Epithelial cell of alveolus of lung (primary cell): ENCODE measurements around a stretch of chr7.

DNA sequence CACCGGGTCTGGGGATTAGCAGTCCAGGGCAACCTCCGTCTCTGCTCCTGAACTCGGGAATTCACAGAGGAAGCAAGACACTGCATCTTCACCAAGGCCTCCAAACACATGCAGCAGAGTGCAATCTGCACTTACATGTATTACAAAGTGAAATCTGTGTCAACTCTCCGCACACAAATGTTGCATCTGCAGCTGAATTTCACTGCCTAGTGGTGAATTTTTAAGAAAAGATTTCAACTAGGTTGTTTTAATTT, 6.0 kb downstream of the HOXA13 start:
- RAMPAGE, long total RNA, result no peak
- RRBS, result no CpG with 5 or more reads among the region's 4 CpGs

DNA sequence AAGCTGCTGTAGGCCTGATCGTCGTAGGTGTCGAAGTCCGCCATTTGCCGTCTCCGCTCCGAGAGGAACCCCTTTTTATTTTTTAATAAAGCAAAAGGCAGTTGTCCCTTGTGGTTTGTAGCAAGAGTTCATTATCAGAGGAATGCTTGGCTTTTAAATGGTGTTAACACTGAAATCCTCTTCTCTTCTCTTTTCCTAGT, 204.0 kb downstream of the HIBADH start:
- RAMPAGE, long total RNA, result start-site peak on the minus strand centred at position 61 of the sequence, 24 bp wide, 26 and 34 reads in 2 replicates
- RRBS, result no CpG with 5 or more reads among the region's 7 CpGs

- RAMPAGE, long total RNA, result no peak
- RRBS, result no CpG with 5 or more reads among the region's 2 CpGs
Measured at GRCh38 chr7:27603711-27604899, 58.6 kb downstream of the HIBADH start.

- RAMPAGE, long total RNA, result no peak
- RRBS, result no CpG with 5 or more reads among the region's 15 CpGs
Measured at GRCh38 chr7:27863760-27864350, 123.9 kb downstream of the TAX1BP1 start.

- RAMPAGE, long total RNA, result no peak
- RRBS, result no CpG with 5 or more reads among the region's 7 CpGs
Measured at GRCh38 chr7:27972232-27972863, 208.2 kb downstream of the JAZF1 start.

DNA sequence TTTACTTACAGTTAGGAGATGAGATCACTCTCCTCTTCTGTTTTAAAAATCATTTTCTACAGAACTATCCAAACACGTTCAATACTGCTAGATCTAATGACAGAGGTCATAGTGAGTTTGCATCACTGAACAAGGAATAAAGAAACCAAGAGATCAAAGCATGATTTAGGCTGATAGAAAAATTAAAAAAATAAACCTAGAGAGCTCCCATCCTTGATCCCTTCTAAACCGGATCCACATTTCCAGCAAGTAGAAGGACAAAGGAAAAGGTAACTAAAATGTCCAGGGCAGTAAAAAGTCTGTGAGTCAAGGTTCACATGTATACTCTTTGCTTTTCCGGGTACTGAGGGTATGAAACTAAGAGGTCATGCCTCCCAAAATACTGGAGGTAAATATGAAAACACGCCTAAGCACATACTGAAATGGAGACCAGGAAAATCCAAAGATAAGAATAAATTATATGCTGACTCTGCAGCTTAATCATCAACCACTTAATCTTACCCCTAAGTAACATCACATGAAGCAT, 35.6 kb downstream of the JAZF1 start:
- RAMPAGE, long total RNA, result no peak
- RRBS, result 80% methylated on average over 2 of the region's 4 CpGs

DNA sequence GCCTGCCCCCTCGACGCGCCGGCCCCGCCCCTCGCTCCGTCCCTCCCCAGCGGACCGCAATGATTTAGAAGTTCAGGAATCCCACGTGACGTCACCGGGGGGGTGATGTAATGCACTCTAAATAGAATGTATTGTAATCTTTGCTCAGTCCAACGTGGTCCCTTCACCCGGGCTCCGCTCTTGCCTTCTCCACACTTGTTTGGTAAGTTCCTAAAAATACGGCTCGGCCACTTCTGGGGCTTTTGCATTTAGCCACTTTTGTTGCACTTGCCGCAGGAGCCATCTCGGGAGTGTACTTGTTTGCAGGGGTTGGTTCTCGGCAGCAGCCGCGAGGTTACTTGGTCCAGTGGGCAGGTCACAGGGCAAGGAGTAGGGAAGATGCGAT, 3.1 kb upstream of the CREB5 start:
- RAMPAGE, long total RNA, result no peak
- RRBS, result under 1% methylated on average over 8 of the region's 23 CpGs

- RAMPAGE, long total RNA, result no peak
- RRBS, result under 1% methylated on average over 47 of the region's 101 CpGs
Measured at GRCh38 chr7:28409607-28410809, 2.3 kb upstream of the CREB5 start.

GRCh38 chr7:28410818-28411802, 1.2 kb upstream of the CREB5 start:
- RAMPAGE, long total RNA, result no peak
- RRBS, result no CpG with 5 or more reads among the region's 26 CpGs

GRCh38 chr7:28623285-28623696, 211.0 kb downstream of the CREB5 start:
- RAMPAGE, long total RNA, result no peak
- RRBS, result no CpG with 5 or more reads among the region's 3 CpGs

DNA sequence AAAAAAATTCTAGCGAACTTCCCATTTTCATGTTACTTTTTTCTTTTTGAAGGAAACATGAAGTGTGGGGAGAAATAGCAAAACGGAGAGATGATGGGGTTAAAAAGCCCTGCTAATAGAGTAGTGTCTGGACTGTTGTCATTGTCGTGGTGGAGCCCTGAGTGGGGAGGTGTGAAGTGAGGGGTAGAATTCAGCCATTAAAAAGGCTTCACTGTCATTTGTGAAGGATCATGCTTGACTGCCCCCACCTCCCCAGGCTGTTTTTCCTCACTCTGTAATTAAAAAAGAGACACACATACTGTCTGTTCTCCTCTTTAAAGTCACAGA, 272.4 kb downstream of the CREB5 start:
- RAMPAGE, long total RNA, result no peak
- RRBS, result no CpG with 5 or more reads among the region's 3 CpGs

DNA sequence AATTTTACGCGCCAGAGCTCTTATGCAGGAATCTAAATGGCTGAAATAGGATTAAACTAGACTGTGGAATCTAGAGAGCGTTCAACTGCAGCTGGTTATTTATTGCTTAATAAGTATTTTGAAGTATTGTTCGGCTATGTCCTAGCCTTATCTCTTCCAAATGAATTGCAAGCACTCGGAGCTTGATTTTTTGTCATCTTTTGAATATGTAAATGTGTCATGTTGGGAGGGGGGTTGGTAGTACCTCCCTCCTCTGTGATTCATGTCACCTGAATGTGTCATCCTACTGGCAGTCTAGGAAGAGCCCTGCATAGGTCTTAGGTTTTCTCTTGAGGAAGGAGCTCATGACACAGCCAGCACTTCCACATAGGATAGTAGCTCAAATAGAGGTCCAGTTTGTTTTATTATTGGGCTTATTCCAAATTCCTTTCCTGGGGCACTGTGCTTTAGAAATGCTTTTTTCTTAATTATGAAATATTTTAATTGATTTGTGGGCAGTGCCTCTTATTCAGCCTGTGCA, 22.4 kb upstream of the TRIL start:
- RAMPAGE, long total RNA, result no peak
- RRBS, result no CpG with 5 or more reads among the region's 5 CpGs

GRCh38 chr7:29189640-29190320, 4.8 kb upstream of the CHN2 start:
- RAMPAGE, long total RNA, result no peak
- RRBS, result no CpG with 5 or more reads among the region's 20 CpGs

DNA sequence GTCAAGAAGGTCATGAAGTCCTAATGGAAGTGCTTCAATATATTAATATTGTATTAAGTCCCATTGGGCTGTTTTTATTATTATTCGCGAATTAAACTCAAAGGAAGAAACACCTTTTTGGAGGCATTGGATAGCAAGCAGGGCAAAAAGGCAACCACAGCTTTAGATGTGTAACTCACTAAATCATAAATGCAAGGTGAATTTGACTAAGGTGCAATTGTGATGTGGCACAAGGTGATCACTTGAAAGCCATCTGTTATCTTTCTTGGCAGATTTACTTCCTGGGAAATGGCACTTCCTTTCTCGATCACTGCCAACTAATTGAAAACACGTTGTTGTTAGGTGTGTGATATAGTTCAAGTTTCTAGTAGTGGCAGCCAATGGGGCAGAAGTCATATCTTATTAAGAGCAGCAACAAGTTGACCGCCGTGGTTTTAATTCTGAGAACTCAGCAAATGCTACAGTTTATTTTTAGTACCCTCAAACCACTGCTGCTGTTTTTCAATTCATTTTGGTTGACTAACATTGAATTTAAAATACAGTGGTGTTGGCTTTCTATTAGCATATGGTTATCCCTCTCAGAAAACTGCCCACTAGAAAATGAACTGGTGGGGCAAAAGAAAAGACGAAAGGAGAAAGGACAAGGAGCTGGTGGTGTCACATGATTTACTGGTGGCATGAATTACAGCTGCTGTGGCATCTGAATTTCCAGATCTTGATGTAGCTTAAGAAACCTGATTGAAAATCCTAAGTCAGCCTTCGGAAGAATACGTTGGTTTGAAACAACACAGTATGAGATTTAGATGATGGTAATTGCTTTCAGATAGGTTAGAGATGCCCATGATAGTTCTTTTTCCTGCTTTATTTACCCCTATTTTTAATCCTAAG, 1.7 kb downstream of the CHN2 start:
- RAMPAGE, long total RNA, result no peak
- RRBS, result no CpG with 5 or more reads among the region's 9 CpGs

DNA sequence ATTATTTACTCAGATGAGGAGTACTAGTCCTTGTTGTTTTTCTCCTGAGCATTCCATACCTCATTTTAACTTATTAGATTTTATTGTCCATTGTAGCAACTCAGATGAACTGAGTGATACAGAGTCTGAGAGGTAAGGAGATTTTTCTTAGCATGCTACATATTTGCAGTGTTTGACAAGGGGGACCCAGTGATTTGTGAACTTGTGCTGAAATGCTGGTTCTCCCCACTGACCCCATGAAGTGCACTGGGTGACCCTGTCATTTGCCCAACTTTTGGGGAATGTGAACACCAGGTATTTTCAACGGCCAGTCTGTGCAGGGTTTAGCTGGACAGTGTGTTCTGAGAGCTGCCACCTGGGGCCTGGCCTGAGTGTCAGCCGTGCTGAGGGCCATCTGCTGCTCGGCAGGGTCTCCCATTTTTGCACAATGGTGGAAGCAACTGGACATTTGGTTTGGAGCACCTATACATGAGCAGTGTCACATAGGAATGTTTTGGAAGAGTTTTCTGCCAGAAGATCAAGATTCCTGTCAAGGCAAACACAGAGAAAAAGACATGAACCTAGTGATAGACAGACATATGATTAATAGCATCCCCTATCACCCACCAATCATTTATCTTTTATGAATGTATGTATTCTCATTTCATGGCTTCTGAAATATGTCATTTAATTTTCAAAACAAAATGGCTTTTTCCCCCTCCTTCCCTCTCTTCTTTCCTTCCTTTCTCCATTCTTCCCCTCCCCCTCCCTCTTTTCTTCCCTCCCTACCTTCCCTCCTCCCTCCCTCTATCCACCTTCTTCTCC, 5.2 kb downstream of the CHN2 start:
- RAMPAGE, long total RNA, result no peak
- RRBS, result no CpG with 5 or more reads among the region's 3 CpGs

DNA sequence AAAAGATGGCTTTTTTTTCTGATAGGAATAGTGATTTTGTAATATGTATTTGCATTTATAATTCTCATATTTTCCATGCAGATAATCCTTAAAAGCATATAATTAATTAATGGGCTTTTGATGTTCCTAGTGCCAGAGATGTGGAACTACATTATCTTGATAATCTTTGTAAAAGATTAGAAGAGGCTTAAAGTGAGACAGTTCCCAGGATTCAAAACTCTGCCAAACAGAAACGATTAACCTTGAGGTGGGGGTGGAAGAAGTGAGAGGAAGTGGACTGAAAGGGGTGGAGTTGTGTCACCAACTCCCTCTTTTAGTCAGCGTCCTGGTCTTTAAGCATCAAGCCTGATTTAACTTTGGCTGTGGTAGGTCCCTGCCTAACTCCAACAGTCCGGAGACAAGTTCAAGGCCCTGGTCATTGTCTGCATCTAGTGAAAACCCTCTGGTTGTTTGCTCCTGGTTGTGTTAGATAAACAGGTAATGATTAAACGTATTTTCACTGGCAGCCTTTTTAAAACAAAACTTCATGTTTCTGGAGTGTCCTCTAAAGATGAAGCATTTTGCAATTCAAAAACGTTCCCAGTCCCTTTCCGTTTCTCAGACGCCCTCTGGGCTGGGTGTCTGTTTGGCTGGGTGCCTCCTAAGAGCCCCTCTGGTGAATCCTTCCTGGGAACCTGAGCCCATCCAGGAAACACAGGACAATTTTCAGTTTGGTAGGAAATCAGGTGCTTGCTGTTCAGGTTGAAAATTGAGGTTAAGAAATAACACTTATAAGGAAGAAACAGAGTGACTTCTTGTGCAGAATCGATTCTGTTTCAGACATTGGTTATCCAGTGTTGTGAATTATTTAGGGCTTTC, 76.5 kb downstream of the CHN2 start:
- RAMPAGE, long total RNA, result no peak
- RRBS, result no CpG with 5 or more reads among the region's 8 CpGs

- RAMPAGE, long total RNA, result no peak
- RRBS, result no CpG with 5 or more reads among the region's 13 CpGs
Measured at GRCh38 chr7:29281715-29282436, 87.3 kb downstream of the CHN2 start.

DNA sequence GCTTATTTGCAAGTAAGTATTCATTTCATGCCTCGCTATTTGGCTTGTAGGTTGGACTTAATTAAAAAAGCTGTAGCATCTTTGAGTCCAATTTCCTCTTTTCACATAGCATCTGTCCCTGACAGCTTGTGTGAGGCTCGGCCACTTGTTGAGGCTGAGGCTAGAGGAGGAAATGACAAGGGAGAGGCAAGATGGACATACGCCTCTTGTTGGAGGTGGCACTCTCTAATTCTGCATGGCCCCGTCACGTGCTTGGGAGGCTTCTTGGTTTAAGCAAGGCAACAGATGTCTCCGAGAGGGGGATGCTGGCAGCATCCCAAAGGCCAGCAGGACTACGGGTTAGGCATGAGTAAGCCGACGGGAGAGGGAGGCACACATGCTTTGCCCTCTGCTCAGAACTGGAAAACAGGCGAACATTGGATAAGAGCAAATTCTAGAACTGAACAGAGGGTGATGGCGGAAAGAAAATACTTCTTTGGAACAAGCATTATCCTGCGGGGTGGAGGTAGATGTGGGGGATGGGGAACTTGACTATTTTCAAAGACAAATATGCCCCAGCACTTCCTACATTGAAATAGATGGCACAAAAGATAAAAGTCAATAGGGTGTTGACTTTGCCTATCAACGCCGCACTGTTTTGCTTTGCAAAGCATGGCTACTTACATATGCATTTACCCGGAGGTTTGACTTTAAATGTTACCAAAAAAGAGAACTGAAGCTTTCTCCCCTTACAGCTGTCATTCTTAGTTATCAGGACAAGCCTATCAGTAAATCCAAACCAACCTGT, 94.7 kb downstream of the CHN2 start:
- RAMPAGE, long total RNA, result no peak
- RRBS, result no CpG with 5 or more reads among the region's 15 CpGs

DNA sequence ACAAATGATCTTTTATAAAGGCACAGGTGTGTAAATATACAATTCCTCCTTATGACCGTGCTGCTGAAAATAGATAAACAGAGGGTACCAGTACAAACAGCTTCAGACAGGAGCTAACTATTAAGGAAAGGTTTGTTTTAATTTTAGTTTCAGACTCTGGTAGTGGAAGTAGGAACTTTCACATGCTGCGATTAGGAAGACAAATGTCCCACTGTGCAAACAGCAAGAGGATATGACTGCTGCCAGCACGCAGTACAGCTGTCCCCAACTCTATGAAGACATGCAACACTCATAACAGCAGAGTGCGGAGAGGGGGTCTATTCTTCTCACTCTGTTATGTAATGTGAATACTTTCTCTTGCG, 142.6 kb downstream of the CHN2 start:
- RAMPAGE, long total RNA, result no peak
- RRBS, result no CpG with 5 or more reads among the region's 5 CpGs

GRCh38 chr7:29337537-29337937, 143.0 kb downstream of the CHN2 start:
- RAMPAGE, long total RNA, result no peak
- RRBS, result no CpG with 5 or more reads among the region's 4 CpGs